ENCODE measurements around a stretch of chr1.

DNA sequence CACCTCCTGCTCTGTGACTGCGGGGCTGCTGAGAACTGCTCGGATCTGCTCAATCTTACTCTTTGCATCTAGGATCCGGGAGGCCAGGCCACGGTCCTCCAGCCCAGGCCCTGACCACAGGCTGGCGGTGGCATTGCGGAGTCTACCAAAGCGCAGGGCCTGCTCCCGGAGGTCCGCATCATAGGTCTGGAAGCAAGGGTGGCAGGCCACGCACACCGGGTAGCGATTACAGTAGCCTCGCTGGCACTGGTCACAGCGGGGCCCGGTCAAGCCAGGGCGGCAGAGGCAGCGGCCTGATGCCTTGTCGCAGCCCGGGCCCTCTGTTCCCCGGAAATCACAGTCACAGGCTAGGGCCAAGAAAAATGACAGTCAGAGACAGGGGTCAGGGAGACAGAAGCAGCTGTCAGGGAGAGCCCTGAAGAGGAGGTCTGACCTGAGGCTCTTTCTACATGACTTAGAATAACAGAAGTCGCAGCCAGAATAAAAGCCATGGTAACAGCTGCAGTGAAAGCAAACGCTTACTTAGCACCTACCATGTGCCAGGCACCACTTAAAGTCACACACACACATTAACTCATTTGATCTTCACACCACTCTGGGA lies 26.4 kb downstream of the LAMB3 start:
- PRO-cap, result no peak

DNA sequence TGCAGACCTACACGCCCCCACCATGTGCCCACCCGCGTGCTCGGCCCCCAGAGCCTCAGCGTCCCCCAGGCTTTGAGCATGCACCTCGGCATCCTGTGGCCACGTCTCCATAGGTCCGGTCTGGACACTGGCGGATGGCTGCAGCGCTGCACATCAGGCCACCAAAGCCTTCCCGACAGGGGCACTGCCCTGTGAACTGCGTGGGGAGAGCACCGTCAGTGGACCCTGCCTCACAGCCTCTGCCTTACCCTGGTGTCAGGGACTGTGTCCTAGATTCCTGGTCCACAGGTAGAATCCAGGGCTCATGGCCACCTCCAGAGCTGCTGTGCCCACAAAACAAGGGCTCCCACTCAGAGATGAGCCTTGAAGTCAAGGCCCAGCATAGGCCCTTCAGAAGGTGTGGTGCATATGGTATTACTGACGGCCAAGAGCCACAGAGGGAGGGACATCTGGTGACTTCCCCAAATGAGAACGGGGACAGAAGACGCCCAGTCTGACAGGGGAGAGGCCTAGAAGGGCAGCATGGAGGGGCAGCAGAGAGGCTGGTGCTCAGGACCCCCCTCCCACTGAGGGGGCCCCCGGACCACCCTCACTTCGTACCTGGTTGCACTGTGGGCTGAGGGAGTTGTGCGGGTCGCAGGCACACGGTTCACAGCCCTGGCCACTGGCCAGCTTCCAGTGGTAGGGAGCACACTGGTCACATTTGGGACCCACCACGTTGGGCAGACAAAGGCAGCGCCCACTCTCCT lies 25.3 kb downstream of the LAMB3 start:
- PRO-cap, result no peak

DNA sequence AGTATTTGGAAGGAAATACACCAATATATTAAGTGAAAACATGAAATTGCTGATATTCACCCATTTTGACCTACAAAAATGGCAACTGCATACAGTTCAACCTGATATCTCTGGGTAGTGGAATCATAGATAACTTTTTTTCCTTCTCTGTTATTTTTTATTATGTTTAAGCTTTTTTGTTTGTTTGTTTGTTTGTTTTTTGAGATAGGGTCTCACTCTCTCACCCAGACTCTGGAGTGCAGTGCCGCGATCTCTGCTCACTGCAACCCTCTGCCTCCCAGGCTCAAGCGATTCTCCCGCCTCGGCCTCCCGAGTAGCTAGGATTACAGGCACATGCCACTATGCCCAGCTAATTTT lies 10.0 kb downstream of the LAMB3 start:
- PRO-cap, result no peak

DNA sequence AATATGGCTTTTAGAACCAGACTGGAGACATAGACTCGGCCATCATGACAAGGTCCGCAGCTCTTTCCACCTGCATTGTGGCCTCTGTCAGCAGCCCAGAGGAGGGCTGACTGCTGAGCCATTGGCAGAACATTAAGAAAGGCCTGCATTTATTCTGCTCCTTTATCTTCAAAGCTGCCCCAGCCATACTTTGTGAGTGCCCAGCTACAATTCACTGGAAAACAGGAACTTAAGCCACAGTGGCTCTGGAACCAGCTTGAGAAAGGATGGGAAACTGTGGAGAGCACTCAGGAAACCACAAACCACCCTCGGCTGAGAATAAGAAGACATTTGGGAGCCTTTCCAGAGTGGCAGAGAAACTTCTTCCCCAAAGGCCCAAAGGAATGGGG lies 1.9 kb downstream of the LAMB3 start:
- PRO-cap, result no peak

- PRO-cap, result no peak
Observed at GRCh38 chr1:209657049-209657770, 5.0 kb upstream of the LAMB3 start.

DNA sequence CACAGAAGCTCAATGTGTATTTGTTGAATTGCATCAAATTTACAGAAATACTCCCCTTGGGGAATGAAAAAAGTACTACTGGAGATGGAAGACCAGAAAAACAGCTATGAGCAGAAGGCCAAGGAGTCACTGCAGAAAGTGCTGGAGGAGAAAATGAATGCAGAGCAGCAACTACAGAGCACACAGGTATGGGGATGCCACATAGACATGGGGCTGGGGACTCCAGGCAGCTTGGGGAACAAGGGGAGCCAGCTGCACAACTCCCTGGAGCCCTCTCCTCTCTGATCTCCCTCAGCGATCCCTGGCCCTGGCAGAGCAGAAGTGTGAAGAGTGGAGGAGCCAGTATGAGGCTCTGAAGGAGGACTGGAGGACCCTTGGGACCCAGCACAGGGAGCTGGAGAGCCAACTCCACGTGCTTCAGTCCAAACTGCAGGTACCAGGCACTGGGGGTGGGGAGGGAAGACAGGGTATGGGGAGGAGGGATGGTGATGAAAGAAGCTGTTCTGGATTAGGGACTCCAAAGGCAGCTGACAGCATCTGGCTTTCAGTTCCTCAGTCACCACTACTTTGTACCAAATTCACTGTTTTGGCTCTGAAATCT lies 9.0 kb downstream of the C1orf74 start:
- PRO-cap, result no peak

GRCh38 chr1:209838501-209838854 lies 10.7 kb downstream of the UTP25 start:
- PRO-cap, result no peak

DNA sequence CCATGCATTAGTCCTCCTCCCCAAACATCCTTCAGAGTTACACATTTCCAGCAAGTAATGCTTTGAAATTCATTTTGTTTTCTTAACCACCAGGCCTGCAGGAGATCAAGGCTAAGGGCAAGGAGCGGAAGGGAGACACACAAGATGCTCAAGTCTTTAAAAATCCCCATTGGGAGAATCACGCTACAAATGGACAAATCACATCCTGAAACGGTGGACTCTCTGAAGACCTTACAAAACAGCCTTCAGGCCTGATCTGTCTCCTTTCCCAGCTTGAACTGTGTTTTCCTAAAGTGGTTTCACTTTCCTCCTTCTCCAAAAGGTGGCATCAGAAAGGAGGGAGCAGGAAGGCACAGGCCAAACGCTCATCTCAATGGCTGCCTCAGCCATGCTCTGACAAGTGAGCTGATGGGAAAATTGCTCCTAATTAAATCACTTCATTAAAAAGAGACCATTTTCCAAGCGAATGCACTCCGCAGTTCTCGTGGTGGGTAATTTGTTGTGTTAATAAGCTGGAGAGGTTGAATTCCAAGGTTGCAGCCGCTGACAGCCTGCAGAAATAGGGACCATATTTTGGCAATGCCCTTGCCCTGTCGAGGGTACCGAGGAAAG lies 47.7 kb downstream of the UTP25 start:
- PRO-cap, result no peak

DNA sequence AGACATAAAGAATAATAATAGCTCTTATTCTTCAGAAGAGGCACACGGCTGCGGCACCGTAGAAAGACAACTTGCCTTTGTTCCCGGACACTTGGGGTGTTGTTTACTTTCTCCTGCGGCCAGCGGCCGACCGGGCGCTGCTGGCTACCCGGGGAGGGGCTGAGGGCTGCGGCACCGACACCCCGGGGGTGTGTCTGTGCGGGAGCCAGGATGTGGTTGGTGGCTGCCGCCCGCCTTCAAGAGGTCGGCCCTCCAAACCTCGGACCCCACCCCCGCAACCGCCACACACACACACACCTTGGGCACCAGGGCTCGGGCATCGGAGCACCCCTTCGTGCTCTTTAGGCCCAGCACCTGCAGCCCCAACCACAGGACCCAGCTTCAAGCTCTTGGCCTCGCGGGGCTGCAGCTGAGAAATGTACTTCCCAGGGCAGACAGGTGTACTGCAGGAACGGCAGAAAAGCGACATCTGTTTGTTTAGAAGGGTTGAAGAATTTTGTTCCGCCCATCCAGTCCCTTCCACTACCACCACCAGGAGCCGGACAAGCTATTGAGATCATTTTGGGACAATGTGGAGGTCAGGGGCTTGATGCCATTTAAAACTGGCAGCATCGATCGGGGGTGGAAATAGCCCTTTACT lies 1.5 kb downstream of the SERTAD4 start:
- PRO-cap, result no peak

DNA sequence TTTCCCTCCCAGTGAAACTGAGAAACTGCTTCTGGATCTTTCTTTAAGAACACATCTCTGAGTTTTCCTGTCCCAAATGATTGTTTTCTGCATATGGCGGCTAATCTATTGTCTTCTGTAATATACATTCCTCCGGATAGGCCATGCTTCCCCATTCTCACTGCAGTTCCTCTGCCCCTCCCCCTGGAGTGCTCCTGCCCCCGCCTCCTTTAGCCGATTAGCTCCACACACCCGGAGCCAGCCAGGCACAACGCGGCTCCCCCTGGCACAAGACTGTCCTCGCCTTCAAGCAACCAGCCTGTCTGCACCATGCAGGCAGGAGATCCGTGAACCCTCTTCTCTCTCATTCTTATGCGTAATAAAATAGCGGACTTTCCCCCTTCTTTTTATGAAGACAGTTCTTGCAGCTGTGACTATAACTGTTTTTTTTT lies 18.0 kb downstream of the SERTAD4 start:
- PRO-cap, result bidirectional peak, plus-strand start at position 248 of the sequence, minus-strand start at position 360 of the sequence

- PRO-cap, result no peak
Observed at GRCh38 chr1:210262670-210263112, 30.1 kb downstream of the SERTAD4 start.

DNA sequence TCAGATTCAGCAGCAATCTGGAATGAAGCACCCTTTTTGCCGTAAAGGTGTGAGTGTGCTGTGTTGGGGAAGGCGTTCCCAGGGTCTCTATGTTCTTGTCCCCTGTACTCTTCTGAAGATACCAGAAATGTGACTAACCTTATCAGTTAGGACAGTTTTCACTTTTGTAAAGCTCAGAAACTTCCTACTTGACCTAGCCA lies 34.2 kb downstream of the HHAT start:
- PRO-cap, result no peak

GRCh38 chr1:210384632-210385026 lies 55.9 kb downstream of the HHAT start:
- PRO-cap, result no peak

- PRO-cap, result no peak
Observed at GRCh38 chr1:211313129-211313978, 13.3 kb upstream of the TRAF5 start.

- PRO-cap, result unidirectional peak, minus-strand start at chr1:211327444
Observed at GRCh38 chr1:211327129-211327631, 547 bp downstream of the TRAF5 start.

GRCh38 chr1:211416691-211417491 lies 75.1 kb downstream of the RD3 start:
- PRO-cap, result bidirectional peak, plus-strand start at chr1:211417229, minus-strand start at chr1:211416875

DNA sequence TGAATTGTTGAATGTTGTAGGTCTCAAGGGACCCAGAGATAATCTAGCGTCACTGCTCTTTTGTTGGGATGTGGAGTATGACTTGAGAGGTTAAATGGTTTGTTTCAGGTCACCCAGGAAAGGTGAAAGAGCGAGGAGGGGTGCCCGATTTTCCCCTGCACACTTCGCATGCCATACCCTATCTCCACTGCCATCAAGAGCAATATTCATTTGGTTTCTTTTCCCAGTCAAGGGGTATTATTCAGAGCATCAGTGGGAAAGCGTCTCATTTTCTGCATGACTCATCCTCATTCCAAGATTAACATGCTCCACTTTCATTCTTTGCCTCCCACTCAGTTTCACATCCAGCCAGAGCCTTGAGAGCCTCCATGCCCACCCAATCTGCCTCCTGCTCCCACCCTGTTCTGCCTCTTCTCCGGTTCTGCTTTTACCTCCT lies 13.2 kb upstream of the SLC30A1 start:
- PRO-cap, result no peak

DNA sequence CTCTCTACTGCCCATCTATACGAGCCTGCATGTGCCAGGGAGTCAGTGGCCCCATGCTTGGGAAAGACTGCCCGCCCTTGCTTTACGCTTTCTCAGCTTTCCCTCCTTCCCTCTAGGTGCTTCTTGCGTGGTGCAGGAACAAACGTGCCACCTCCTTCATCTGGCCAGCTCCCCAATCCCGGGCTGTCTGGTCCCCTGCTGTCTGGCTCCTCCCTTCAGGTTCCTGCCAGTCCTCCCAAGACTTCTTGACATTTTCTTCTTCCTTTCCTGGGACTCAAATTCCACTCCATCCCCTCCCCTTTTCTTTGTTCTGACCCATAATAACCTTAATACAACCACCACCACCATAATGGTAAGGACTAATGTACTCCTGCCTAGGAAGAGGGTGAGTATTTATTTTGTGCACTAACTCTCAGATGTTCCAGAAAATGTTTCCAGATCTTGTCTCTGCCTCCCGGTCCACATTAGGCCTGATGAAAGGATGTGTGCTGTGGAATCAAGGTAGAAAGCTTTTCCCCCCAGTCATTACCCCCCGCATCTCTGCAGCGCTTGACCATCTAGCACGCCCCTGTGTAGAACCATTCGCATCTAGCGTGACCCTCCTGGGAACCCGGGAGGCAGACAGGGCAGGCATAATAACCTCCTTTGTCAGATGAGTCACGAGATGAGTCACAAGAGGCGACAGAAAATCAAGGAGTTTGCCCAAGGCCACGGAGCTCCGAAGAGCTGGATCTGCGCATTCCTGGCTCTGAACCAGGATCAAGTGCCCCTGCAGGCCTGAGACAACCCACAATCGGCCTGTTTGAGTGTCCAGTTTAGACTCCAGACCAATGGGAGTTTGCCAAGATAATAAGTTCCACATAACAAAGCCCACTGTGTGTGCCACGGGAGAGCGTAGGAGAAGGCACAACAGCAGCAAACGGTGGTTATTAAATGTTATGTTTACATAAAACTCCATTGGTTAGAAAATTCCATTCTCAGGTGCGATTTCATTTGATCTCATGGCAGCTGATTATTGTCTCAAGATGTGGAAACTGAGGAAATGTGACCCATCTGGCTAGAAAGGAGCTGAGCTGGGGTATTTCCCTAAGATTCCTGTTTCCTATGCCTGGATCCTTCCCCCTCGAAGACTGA lies 60.2 kb upstream of the NEK2 start:
- PRO-cap, result no peak

- PRO-cap, result no peak
Observed at GRCh38 chr1:211928150-211928757, 97.7 kb upstream of the LPGAT1 start.

- PRO-cap, result bidirectional peak, plus-strand start at chr1:212285435, minus-strand start at chr1:212285057
Observed at GRCh38 chr1:212284556-212285313, 475 bp upstream of the PPP2R5A start.

All from NALM6 (cell line).